Testis (tissue), 5 donors: ENCODE results near the gene PNPLA3.

- PRO-cap, 3 experiments = no peak in any of the 3 experiments
- RAMPAGE, long total RNA, 2 experiments = no peak in any of the 2 experiments
- RRBS = 91% methylated on average over 6 of the region's 23 CpGs
These were observed 62.6 kb downstream of the MPPED1 start for GRCh38 chr22:43474285-43474987.

DNA sequence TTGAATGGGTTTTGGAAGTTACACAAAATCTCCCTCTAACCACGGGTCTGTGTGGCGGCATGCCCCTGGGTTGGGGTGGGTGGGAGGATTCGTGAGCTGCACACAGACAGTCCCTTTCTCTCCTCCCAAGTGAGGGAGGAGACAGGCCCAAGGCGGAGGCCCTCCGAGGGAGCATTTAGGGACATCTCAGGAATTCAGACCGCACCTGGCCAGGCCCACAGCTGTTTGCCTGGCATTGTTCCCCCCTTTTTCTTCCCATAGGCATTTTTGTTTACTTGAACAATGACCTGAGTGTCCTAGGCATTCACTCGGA, 94.1 kb downstream of the MPPED1 start:
- PRO-cap, 3 experiments = no peak in any of the 3 experiments
- RAMPAGE, long total RNA, 2 experiments = no peak in any of the 2 experiments
- RRBS = no CpG with 5 or more reads among the region's 7 CpGs

- PRO-cap, 3 experiments = peak in 1 of 3 experiments; most common plus-strand start chr22:43684614 (in 1)
- RAMPAGE, long total RNA, 2 experiments = no peak in any of the 2 experiments
- RRBS = no CpG with 5 or more reads among the region's 8 CpGs
These were observed 127.7 kb downstream of the EFCAB6 start for GRCh38 chr22:43684359-43684816.

DNA sequence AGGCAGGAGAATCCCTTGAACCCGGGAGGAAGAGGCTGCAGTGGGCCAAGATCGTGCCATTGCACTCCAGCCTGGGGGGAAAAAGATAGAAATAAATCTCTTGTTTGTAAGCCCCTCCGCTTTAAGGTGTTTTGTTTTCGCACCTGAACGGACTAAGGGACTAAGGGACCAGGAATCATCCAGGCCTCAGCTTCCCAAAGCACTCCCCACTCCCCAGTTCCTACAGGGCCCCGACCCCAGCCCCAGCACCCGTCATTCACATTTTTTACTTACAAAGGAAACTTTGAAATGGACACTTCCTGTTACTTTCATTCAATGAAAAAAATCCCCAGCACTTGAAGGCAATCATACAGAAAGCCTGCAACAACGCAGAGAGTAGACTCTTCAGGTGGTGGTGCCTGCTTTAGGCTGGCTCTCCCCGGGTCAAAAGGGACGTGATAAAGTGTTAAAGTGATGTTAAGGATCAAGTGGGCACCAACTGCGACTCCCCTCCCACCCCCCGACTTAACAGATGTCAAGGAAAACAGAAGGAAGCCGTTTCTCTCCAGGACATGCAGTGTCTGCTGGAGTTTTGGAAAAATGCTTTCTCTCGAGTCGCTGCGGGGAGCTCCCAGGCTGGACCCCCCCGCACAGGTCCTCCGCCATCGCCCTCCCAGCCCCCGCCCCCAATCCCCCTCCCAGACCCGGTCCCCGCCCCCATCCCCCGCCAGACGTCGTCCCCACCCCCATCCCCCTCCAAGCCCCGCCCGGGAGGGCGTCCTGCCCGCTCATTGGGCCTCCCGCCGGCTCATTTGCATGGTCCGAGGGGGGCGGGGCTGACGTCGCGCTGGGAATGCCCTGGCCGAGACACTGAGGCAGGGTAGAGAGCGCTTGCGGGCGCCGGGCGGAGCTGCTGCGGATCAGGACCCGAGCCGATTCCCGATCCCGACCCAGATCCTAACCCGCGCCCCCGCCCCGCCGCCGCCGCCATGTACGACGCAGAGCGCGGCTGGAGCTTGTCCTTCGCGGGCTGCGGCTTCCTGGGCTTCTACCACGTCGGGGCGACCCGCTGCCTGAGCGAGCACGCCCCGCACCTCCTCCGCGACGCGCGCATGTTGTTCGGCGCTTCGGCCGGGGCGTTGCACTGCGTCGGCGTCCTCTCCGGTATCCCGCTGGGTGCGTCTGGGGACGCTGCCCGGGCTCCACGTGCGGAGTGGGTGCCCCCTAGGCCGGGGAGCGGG, at the start of gene PNPLA3:
Gene PNPLA3, plus strand, starts transcription at position 862 of the 1,220 bp plus-strand sequence.
- PRO-cap, 3 experiments = peak in 3 of 3 experiments; most common plus-strand start position 862 of the sequence (in 2); most common minus-strand start position 654 of the sequence (in 2)
- RAMPAGE, long total RNA, 2 experiments = no peak in any of the 2 experiments
- RRBS = under 1% methylated on average over 13 of the region's 90 CpGs

- PRO-cap, 3 experiments = no peak in any of the 3 experiments
- RAMPAGE, long total RNA, 2 experiments = no peak in any of the 2 experiments
- RRBS = 59% methylated on average over 4 of the region's 25 CpGs
These were observed 25.4 kb downstream of the PARVB start for GRCh38 chr22:44049304-44050198.

DNA sequence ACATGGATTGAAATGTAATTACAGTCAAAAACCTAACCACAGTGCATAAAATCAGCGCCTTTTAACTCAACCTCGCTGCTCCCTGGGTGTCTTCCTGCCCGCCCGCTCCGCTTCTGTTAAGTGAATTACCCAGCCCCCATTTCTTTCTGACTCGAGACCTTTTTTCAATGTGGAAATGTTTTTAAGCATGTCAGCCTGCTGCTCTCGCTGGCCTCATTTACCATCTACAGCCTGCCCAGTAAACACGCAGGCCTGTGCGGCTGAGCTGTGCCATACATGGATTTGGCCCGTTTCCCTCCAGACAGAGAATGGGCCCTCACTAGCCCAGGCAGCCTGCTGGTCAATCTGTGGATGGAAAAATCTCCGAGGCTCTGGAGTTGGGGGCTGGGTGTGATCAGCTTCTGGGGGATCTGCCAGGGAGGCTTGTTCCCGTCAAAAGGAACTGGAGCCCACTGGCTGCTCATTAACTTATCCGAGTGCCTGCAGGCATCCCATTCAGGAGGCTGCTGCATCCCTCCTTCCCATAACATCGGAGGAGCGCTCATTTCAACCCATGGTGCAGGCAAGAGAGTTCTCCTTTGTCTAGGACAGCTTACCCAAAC, 32.6 kb upstream of the PARVG start:
- PRO-cap, 3 experiments = no peak in any of the 3 experiments
- RAMPAGE, long total RNA, 2 experiments = no peak in any of the 2 experiments
- RRBS = no CpG with 5 or more reads among the region's 15 CpGs

DNA sequence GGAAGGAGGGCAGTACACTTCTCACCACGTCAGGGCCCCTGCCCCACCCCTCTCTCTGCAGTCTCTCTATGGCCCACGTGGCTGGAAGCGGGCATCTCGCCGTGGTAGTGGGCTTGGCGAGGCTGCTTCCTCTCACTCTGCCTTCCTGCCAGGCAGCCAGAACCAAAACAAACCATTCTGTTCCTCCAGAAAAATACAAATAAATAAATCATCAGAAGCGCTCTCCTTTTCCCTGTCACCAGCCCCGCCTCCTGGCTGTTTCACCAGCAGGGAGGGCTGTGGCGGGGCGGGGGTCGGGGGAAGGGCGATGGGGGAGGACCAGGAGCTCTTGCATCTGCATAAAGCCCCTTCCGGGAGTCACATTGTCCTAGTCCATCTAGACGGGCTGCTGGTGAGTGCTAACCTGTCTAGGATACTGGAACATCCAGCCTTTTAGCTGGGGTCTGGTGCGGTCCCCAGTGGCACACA, 20.8 kb downstream of the SHISAL1 start:
- PRO-cap, 3 experiments = no peak in any of the 3 experiments
- RAMPAGE, long total RNA, 2 experiments = no peak in any of the 2 experiments
- RRBS = no CpG with 5 or more reads among the region's 15 CpGs

GRCh38 chr22:44619774-44620754, 81.9 kb upstream of the PRR5 start:
- PRO-cap, 3 experiments = peak in 2 of 3 experiments; most common plus-strand start chr22:44620562 (in 2); most common minus-strand start chr22:44620472 (in 1)
- RAMPAGE, long total RNA, 2 experiments = no peak in any of the 2 experiments
- RRBS = 2% methylated on average over 10 of the region's 54 CpGs

GRCh38 chr22:44738279-44738917, 14.0 kb upstream of the ARHGAP8 start:
- PRO-cap, 3 experiments = no peak in any of the 3 experiments
- RAMPAGE, long total RNA, 2 experiments = no peak in any of the 2 experiments
- RRBS = 67% methylated on average over 5 of the region's 23 CpGs

DNA sequence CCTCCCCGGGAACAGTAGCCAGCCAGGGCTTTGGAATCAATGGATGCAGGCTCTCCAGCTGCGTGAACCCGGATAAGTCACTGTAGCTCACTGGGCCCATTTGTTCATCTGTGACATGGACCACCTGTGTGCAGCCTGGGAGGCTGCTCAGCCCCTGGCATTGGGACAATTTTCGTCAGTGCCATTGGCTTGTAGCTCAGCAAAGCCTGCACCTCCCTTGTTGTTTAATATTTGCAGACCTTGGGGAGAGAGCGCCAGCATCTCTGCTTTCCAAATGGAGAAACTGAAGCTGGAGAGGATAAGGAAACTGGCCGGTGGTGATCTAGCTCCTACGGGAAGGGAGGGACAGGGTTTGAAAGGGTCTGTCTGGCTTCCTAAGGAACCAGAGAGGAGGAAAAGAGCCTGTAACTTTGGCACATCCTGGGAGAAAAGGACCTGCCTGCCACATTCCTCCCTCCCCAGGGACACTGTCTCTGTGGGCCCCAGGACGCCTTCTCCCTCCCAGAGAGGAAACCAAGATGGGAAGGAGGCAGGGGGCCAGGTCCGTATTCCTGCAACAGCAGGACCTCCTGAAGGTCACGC, 86.4 kb downstream of the ARHGAP8 start:
- PRO-cap, 3 experiments = peak in 1 of 3 experiments; most common plus-strand start position 227 of the sequence (in 1)
- RAMPAGE, long total RNA, 2 experiments = no peak in any of the 2 experiments
- RRBS = 81% methylated on average over 3 of the region's 10 CpGs

GRCh38 chr22:45197460-45198453, 34.0 kb downstream of the NUP50 start:
- PRO-cap, 3 experiments = peak in 1 of 3 experiments; most common minus-strand start chr22:45198043 (in 1)
- RAMPAGE, long total RNA, 2 experiments = no peak in any of the 2 experiments
- RRBS = no CpG with 5 or more reads among the region's 32 CpGs

DNA sequence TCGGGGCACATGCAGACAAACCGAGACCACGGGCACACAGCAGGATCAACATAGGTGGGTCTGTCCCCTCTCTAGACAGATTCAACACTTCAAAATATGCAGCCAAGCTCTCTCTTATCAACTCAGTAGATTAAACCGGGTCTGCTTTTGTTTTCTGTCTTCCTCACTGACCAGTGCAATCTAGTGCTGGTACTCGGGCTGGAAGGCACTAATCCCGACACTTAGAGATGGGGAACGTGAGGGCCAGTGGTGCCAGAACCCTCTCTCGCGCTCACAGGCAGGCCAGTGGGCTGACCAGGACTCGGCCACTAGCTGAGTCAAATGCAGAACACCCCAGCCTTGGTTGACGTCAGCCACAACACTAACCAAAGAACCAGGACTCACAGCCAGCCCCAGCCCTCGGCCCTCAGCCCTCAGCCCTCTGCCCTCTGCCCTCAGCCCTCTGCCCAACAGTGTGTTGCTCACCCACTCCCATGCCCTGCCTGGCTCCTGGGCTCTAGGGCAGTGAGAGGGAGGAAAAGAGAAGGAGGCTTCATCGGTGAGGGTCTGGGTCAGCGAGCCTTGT, 27.8 kb downstream of the KIAA0930 start:
- PRO-cap, 3 experiments = no peak in any of the 3 experiments
- RAMPAGE, long total RNA, 2 experiments = no peak in any of the 2 experiments
- RRBS = no CpG with 5 or more reads among the region's 14 CpGs

- PRO-cap, 3 experiments = no peak in any of the 3 experiments
- RAMPAGE, long total RNA, 2 experiments = no peak in any of the 2 experiments
- RRBS = no CpG with 5 or more reads among the region's 7 CpGs
These were observed 12.4 kb downstream of the KIAA0930 start for GRCh38 chr22:45228361-45228713.

DNA sequence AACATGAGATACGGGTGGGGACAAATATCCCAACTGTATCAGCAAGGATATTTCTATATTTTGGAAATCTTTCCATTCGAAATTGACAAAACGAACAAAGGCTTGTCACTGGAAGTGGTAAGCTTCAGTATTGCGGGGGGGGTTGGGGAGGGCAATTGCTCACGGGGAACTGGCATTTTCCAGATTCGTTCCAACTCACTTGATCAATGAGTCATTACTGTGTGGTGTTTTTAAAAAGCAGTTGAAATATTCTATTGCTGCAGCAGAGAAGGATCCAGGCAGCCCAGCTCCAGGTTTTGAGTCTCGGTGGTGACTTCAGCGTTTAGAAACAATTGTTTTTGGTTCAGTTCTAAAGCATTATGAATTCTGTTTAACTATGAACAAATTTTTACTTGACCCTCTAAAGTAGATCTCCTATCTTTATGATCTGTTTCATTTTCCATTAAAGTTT, 33.8 kb upstream of the FBLN1 start:
- PRO-cap, 3 experiments = peak in 1 of 3 experiments; most common plus-strand start position 254 of the sequence (in 1)
- RAMPAGE, long total RNA, 2 experiments = no peak in any of the 2 experiments
- RRBS = no CpG with 5 or more reads among the region's 8 CpGs

DNA sequence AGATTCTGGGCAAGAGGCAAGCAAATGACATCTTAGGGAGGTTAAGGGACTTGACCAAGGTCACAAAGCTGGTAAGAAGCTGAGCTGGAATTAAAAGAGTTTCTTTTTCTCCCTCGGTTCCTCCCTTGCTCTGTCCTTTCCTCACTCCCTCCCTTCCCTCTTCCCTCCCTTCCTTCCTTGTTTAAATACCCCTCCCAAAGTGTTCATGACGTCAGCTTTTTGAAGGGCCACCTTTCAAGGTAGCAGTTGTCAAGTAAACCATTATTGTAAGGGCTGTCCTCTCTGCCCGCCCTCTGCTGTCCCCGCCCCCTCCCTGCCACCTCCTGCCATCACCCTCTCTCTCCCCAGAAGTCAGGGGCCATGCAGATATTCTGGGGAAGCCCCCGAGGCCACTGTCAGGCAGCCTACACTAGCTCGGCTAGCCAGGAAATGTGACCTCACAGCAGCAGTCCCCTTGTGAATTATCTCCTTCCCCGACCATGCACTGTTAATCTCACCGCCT, 42.3 kb upstream of the ATXN10 start:
- PRO-cap, 3 experiments = no peak in any of the 3 experiments
- RAMPAGE, long total RNA, 2 experiments = no peak in any of the 2 experiments
- RRBS = no CpG with 5 or more reads among the region's 8 CpGs

DNA sequence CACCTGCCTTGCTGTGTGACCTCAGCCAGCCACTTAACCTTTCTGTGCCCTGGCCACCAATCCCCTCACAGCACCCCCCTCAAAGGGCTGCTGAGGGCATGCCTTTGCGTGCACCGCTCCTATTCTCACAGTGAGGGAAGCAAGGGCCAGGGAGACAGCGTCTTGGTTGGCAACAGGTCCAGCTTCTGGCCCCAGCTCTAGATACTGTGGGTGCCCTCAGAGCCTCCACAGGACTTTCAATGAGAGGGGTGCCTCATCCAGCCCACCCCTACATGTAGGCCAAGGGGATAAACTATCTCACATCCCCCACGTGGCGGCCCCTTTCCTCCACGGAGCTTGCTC, 32.1 kb upstream of the ATXN10 start:
- PRO-cap, 3 experiments = no peak in any of the 3 experiments
- RAMPAGE, long total RNA, 2 experiments = no peak in any of the 2 experiments
- RRBS = no CpG with 5 or more reads among the region's 6 CpGs

- PRO-cap, 3 experiments = no peak in any of the 3 experiments
- RAMPAGE, long total RNA, 2 experiments = no peak in any of the 2 experiments
- RRBS = no CpG with 5 or more reads among the region's 17 CpGs
These were observed 70.9 kb downstream of the WNT7B start for GRCh38 chr22:45906015-45906411.

GRCh38 chr22:46007402-46007716, 30.4 kb upstream of the WNT7B start:
- PRO-cap, 3 experiments = no peak in any of the 3 experiments
- RAMPAGE, long total RNA, 2 experiments = no peak in any of the 2 experiments
- RRBS = 54% methylated on average over 6 of the region's 18 CpGs

- PRO-cap, 3 experiments = no peak in any of the 3 experiments
- RAMPAGE, long total RNA, 2 experiments = no peak in any of the 2 experiments
These were observed 41.8 kb upstream of the WNT7B start for GRCh38 chr22:46018749-46019161.

- PRO-cap, 3 experiments = peak in 3 of 3 experiments; most common plus-strand start chr22:46035837 (in 2); most common minus-strand start chr22:46035683 (in 3)
- RAMPAGE, long total RNA, 2 experiments = start-site peak on the minus strand in 2 of 2 experiments, at chr22:46035653-46035695 at its widest, 12 to 23 reads per replicate
- RRBS = 1% methylated on average over 2 of the region's 29 CpGs
These were observed 58.6 kb upstream of the WNT7B start for GRCh38 chr22:46035595-46035904.